Osteocyte (in vitro differentiated cells): ENCODE measurements around a stretch of chr6.

- PRO-cap = no peak
These were observed 89.1 kb downstream of the SLC22A23 start for GRCh38 chr6:3367832-3368084.

GRCh38 chr6:3422058-3422480, 34.8 kb downstream of the SLC22A23 start:
- PRO-cap = no peak

DNA sequence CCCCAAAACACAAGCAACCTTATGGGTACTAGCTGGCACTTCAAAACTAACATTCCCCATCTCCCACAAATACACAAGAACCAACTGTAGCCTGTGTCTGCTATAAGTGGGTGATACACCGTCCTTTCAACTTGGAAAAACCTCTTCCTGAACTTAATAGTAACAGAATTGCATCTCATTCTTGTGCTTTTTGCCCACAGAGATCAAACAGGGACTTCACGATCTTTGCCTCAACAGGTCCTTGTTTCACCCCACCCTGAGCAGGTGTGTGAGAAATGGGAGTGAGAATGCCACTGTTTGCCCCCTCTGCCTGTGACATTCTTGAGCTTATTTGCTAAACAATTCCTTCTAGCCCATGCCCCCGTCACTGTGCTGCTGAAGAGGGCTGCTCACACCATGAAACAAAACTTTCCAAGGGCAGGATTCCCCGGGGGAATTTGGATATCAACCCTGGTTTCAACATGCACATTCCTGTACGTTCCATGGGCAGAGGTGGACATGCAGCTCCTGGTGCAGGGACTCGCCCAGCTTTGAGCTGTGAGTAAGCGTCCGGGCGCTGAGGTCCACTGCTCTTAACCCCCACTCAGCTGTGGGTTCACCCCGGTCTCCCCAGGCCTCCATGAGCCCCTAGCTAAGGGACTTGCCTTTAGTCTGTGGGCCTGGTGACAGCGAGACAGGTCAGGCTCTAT, 70.0 kb upstream of the SLC22A23 start:
- PRO-cap = no peak

GRCh38 chr6:3837604-3838061, 11.5 kb upstream of the FAM50B start:
- PRO-cap = no peak

- PRO-cap = no peak
These were observed 37.9 kb downstream of the FAM50B start for GRCh38 chr6:3886970-3887649.

GRCh38 chr6:3996977-3997697, 24.0 kb upstream of the PRPF4B start:
- PRO-cap = bidirectional peak, plus-strand start at chr6:3997438, minus-strand start at chr6:3997275

GRCh38 chr6:4008407-4008656, 12.8 kb upstream of the PRPF4B start:
- PRO-cap = no peak

- PRO-cap = bidirectional peak, plus-strand start at chr6:4018469, minus-strand start at chr6:4018468; bidirectional peak, plus-strand start at chr6:4018818, minus-strand start at chr6:4018711
These were observed 2.7 kb upstream of the PRPF4B start for GRCh38 chr6:4018115-4019011.

DNA sequence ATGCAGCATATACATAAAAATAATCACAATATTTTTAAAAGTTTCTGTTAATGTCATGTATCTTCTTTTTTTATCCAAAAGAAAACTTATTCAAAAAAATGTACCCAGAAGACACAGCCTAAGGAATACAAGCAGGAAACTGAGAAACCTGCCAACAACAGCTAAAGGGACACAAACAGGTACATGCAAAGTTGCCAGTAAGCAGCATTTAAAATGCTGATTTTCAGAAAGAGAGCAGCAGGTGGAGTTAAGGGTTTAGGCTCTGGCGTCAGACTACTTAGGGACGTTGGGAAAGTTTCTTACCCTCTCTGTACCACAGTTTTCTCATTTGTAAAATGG, 13.5 kb downstream of the ECI2 start:
- PRO-cap = no peak

DNA sequence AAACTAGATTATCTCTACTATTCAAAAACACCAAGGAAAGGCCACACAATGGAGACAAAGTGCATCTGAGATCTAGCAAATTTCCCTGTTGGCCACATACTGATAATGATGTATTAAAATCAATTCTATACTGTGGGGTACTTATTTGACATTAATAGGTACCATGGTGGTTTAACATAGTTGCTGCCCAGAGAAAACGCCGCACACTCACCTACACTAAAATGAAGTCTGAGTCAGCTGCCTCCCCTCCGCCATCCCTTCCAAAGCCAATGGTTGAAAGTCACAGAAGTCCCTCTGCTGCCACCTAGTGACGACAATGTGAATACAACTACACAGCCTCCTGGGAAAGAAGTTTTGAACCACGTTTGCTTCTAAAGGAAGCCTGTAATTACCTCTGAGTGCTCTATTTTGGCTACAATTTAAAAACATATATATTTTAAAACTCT, 20.4 kb upstream of the ECI2 start:
- PRO-cap = no peak

- PRO-cap = no peak
These were observed 115.2 kb upstream of the ECI2 start for GRCh38 chr6:4250652-4250955.

GRCh38 chr6:4345173-4345891, 210.0 kb upstream of the ECI2 start:
- PRO-cap = no peak

DNA sequence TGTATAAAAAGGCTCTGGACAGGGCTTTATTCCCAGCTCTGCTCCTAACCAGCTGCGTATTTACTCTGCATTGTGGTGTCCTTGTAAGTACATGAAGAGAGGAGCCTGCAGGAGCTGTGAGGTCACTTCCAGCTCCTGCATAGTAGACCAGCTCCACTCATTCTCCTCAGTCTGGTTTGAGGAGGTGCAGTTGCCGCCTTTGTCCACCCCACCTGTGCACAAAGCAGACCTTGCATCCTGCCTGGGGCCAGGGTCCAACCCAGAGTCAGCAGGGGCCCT, 211.1 kb upstream of the CDYL start:
- PRO-cap = no peak

DNA sequence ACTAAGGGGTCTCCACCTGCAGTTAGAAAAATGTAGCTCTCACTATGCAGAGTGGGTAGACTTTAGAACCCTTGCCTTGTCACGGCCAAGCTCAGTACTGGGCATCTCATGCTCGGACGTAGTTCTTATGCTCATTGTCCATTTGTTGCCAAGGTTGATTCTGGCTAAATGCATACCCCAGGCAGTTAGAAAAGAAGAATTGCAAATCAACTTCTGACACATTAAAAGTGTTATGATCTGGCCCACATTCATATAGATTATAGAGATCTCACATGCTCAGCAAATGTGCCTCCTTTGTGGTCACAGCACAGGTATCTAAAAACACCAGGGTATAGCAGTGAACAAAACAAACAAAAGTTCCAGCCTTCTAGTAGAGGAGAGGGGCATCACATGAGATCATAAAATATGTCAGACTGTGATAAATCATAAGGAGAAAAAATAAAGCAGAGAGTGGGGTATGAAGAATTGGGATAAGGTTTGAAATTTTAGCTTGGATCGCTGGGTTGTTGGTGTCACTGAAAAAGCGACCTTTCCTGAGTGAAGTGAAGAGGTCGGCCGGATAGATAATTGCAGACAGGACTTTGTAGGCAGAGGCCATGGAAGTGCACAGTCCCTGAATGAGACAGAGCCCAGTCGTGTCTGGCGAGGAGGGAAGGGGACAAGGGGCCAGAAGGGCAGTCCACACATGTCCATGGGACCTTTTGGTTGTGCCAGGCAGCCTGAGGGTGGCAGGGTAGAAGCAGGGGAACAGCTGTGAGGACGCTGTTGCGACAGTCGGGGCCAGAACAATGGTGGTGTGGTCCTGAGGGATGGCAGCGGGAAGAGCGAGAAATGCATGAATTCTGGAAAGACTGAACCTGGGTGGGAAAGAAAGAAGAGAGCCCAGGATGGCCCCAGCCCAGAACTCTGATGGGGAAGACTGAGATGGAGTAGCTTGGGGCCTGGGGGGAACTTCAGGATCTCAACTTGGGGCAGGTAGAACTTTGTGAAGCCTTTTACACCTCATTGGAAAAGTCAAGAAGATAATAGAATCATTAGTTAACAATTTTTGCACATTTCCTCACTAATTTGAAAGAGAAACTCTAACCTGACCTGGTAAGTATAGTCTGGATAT, 80.0 kb downstream of the CDYL start:
- PRO-cap = no peak

DNA sequence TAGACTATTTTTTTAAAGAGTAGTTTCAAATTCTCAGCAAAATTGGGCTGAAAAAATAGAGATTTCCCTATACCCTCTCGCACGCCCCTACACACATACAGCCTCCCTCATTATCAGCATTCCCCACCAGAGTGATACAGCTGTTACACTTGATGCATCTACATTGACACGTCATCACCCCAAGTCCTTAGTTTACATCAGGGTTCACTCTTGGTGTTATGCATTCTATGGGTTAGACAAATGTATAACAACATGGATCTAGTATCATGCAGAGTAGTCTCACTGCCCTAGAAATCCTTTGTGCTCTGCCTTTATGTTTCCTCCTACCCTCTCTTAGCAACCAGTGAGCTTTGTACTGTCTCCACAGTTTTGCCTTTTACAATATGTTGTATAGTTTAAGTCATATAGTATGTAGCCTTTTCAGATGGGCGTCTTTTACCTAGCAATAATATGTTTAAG, 103.7 kb downstream of the CDYL start:
- PRO-cap = no peak

DNA sequence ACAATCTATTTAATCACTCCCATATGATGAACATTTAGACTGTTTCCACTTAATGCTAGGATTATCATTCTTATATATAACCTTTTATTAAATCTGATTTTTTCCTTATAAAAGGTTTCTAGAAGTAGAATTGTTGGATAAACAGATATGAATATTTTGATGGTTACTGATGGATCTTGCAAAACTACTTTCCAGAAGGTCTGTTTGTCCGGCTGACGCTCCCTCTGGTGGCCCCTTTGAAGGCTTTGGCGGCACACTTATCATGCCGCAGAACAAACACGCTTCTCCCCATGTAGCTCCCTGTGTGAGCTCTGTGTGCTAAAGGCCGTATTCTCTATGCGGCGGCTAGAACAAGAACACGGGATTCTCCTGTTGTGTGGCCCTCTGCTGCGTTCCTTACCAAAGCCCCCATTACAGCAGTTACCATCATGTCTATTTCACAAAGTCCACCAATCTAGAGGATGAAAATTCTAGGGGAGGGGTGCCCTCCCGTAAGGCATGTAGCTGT, 30.0 kb downstream of the PPP1R3G start:
- PRO-cap = no peak

GRCh38 chr6:5174087-5174686, 86.6 kb downstream of the LYRM4 start:
- PRO-cap = no peak

- PRO-cap = no peak
These were observed 187.2 kb downstream of the FARS2 start for GRCh38 chr6:5448494-5448964.

- PRO-cap = no peak
These were observed 368.5 kb downstream of the FARS2 start for GRCh38 chr6:5629571-5630453.

GRCh38 chr6:6001715-6002921, 4.6 kb downstream of the NRN1 start:
- PRO-cap = no peak